Omental fat pad (tissue), 4 donors: ENCODE data around the gene SARDH.

- PRO-cap: no peak
- RAMPAGE, long total RNA, 4 experiments: no peak in any of the 4 experiments
These were observed 5.8 kb upstream of the SURF6 start for GRCh38 chr9:133341652-133342258.

DNA sequence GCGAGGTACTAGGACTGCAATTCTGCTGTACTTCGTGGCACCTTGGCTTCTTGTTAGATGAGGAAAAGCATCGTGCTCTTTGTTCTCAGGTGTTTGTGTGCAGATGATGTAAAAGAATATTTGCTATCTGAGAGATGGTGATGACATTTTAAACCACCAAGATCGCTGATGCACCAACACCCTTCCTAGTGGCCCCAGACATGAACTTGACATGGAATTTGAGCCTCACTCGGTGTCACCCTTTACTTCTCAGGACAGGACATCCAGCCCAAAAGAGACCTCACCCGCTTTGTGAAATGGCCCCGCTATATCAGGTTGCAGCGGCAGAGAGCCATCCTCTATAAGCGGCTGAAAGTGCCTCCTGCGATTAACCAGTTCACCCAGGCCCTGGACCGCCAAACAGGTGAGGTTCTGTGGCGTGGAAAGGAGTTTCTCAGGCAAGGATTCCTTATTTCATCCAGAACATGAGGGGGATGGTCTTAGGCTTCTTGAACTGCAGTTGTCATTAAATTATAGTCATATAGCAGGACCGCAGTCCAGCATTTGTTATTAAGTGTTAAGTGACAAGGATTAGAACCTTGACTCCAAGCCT lies 1.4 kb downstream of the RPL7A start:
- PRO-cap: no peak
- RAMPAGE, long total RNA, 4 experiments: no peak in any of the 4 experiments

DNA sequence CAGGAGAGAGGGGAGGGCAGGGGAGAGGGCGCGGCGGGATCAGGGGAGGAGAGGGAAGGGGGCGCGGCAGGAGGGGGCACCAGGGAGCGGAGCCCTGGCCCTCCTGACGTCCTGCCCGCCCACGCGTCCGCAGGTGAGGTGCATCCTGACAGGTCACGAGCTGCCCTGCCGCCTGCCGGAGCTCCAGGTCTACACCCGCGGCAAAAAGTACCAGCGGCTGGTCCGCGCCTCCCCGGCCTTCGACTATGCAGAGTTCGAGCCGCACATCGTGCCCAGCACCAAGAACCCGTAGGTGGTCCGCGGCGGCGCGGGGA lies 388 bp downstream of the SURF2 start:
- PRO-cap: no peak
- RAMPAGE, long total RNA, 4 experiments: no peak in any of the 4 experiments

GRCh38 chr9:133359330-133360503 lies 3.4 kb downstream of the SURF2 start:
- PRO-cap: no peak
- RAMPAGE, long total RNA, 4 experiments: no peak in any of the 4 experiments

DNA sequence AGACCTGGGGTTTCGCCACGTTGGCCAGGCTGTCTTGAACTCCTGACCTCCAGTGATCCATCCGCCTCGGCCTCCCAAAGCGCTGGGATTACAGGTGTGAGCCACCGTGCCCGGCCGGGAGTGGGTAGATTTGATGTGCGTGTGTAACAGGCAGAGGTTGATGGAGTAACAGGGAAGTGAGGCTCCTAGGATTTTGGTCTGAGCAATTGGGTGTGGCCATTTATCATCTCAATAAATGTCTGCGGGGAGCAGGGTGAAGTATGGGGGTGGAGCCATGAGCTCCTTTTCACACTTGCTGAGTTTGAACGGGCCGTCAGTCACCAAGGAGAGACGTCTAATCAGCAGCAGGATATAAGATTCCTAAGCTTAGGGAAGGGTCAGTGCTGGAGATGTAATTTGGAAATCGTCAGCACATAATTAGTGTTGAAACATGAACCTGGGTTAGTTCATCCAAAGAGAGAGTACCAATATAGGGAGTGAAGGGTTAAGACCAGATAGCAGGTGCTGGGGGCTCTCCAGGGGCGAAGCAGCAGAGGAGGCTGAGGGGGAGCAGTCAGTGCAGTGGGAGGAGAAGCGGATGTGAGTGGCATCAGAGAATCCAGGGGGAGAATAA lies 1.3 kb upstream of the REXO4 start:
- PRO-cap: no peak
- RAMPAGE, long total RNA, 4 experiments: no peak in any of the 4 experiments

- PRO-cap: no peak
- RAMPAGE, long total RNA, 4 experiments: no peak in any of the 4 experiments
These were observed 18.4 kb downstream of the MYMK start for GRCh38 chr9:133506401-133506746.

- PRO-cap: no peak
- RAMPAGE, long total RNA, 4 experiments: no peak in any of the 4 experiments
These were observed 47.6 kb downstream of the DBH start for GRCh38 chr9:133683406-133684520.

GRCh38 chr9:133703450-133704061 lies 34.6 kb downstream of the SARDH start:
- PRO-cap: no peak
- RAMPAGE, long total RNA, 4 experiments: no peak in any of the 4 experiments

DNA sequence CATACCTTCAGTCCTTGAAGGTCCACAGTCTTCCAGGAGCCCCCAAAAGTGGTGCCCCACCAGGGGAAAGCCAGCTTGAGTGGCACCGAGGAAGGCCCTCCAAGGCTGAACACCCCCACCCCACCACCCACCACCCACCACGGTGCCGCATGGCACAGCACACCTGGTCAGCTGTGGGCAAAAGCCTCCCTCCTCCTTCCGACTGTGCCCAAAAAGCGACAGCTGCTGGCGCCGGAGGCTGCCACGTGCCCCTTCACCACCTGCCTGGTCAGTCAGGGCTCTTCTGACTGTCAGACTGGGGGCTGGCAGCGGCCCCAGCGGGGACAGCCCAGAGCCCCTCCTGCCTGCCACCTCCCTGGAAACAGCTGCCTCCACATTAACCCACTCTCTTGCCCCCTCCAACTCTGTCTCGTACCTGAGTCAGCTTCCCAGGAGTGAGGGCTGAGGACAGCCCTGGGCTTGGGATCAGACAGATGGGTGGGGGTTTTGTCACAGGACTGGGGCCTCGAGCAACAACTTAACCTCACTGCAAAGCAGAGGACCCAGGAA lies 648 bp downstream of the SARDH start:
- PRO-cap: no peak
- RAMPAGE, long total RNA, 4 experiments: no peak in any of the 4 experiments

DNA sequence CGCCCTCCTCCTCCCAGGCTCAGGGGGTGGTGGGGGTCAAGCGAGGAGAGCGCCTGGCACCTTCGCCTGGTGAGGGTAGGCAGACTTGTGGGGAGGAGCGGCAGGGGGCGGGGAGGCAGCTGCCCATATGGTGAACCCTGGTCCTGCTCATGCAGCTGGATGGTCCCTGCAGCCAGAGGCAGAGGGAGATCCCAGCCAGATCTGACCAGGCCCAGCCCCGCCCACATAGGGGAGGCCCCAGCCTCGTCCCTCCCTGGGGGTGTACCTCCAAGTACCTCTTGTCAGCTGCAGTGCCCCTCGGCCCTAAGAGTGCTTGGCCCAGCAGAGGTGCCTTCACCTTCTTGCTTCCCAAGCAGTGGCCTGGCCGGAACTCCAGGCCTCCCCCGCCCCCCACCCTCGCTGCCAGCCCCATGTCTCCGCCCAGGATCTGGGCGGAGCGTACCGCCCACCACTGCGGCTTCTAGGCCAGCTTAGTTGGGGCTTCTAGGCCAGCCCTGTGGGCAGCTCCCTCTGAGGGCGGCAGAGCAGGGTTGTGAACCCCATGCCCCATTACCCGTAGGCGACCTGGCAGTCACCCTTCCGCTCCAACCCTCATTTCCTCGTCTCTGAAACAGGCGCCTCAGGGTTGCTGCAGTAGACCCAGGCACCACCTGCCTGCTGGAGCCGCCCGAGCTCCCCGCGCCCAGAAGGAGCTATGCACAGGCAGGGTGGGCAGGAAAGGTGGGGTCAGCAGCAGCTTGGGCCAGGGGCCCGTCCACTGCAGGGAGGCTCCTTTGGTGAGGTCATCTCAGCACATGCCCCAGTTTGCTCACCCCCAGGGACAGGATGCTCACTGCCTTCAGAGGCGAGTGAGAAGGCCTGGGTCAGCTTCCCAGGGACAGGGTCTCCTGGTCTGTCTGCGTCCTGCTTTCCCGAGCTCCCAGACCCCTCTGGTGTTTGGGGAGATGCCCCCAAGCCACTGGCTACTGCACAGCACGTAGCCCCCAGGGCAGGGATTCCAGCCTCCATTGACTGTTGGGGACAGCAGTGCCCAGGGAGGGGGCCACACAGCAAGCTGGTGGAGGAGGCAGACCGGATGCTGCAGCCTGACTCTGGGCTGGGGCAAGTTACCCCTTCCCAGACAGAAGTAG lies at the start of gene SARDH:
Gene SARDH (minus strand): TSS at position 374 of the 1,130 bp plus-strand sequence.
- PRO-cap: no peak
- RAMPAGE, long total RNA, 4 experiments: start-site peak on the minus strand in 2 of 4 experiments, centred at positions 373 to 379 of the sequence, 9 to 13 reads per replicate

GRCh38 chr9:133759360-133760171 lies 21.4 kb upstream of the SARDH start:
- PRO-cap: no peak
- RAMPAGE, long total RNA, 4 experiments: no peak in any of the 4 experiments

- PRO-cap: no peak
- RAMPAGE, long total RNA, 4 experiments: no peak in any of the 4 experiments
These were observed 58.2 kb upstream of the SARDH start for GRCh38 chr9:133796220-133796964.

DNA sequence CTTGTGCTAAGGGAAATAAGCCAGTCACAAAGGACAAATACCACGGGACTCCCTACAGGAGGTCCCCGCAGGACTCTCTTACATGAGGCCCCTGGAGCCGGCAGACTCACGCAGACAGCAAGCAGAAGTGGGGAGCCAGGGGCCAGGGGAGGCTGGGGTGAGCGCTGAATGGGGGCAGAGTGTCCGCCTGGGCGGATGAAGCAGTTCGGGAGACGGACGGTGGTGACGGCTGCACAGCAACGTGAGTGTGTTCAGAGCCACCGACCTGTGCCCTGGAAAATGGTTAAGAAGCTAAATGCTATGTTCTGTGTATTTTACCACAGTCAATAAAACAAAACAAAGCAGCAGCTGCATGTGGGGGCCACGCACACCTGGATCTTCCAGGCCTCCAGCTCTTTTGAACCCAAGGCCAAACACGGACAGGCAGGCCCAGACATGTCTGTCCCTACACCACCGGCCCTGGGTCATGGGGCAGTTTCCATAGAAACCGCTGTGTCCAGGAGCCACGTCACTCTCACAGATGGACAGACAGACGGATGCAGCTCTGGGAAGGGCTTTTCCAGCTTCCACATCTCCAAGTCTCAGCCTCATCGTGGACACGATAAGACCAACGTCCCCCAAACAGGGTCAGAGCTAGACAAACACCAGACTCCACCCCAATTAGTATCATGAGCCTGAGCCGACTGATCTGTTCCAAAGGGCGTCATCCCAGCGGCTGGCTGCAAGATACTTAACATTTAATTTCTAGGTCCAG lies 103.9 kb downstream of the VAV2 start:
- PRO-cap: no peak
- RAMPAGE, long total RNA, 4 experiments: no peak in any of the 4 experiments

GRCh38 chr9:133950024-133951167 lies 41.7 kb downstream of the VAV2 start:
- PRO-cap: no peak
- RAMPAGE, long total RNA, 4 experiments: no peak in any of the 4 experiments

- PRO-cap: no peak
- RAMPAGE, long total RNA, 4 experiments: no peak in any of the 4 experiments
These were observed 35.6 kb downstream of the VAV2 start for GRCh38 chr9:133956373-133956997.

DNA sequence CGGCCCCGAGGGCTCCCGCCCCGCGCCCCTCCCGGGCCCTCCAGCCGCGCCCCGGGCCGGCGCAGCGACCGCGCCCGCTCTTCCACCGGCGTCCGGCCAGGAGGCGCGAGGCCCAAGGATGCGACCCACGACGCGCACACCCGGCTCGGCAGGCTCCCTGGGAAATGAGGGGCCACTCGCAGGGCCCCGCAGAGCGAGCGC lies 648 bp downstream of the VAV2 start:
- PRO-cap: no peak
- RAMPAGE, long total RNA, 4 experiments: no peak in any of the 4 experiments

GRCh38 chr9:134045044-134045613 lies 19.8 kb downstream of the BRD3OS start:
- PRO-cap: no peak
- RAMPAGE, long total RNA, 4 experiments: no peak in any of the 4 experiments

GRCh38 chr9:134190060-134191075 lies 54.5 kb downstream of the WDR5 start:
- PRO-cap: no peak
- RAMPAGE, long total RNA, 4 experiments: no peak in any of the 4 experiments

- PRO-cap: no peak
- RAMPAGE, long total RNA, 4 experiments: no peak in any of the 4 experiments
These were observed 75.1 kb downstream of the WDR5 start for GRCh38 chr9:134210677-134211597.

- PRO-cap: no peak
- RAMPAGE, long total RNA, 4 experiments: no peak in any of the 4 experiments
These were observed 13.2 kb downstream of the RXRA start for GRCh38 chr9:134339141-134340146.